GM12892 (cell line): Measurements from ENCODE around the genes SAFB and NRTN.

DNA sequence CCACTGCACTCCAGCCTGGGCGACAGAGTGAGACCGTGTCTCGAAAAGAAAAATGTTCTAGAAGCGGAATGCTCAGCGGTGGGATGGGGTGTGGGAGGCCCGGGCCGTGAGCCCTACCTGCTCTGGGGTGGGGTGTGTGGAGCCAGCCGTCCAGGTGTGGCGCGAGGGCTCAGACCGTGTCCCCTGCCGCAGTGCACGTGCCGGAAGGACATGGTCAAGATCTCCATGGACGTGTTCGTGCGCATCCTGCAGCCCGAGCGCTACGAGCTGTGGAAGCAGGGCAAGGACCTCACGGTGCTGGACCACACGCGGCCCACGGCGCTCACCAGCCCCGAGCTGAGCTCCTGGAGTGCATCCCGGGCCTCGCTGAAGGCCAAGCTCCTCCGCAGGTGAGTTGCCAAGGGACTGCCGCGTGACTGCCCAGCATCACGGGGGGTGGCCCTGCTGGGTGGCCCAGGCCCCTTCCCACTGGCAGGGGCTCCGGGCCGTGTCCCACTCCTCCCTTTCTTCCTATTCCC is 141.6 kb downstream of the KDM4B start:
- RRBS, result no CpG with 5 or more reads among the region's 34 CpGs

DNA sequence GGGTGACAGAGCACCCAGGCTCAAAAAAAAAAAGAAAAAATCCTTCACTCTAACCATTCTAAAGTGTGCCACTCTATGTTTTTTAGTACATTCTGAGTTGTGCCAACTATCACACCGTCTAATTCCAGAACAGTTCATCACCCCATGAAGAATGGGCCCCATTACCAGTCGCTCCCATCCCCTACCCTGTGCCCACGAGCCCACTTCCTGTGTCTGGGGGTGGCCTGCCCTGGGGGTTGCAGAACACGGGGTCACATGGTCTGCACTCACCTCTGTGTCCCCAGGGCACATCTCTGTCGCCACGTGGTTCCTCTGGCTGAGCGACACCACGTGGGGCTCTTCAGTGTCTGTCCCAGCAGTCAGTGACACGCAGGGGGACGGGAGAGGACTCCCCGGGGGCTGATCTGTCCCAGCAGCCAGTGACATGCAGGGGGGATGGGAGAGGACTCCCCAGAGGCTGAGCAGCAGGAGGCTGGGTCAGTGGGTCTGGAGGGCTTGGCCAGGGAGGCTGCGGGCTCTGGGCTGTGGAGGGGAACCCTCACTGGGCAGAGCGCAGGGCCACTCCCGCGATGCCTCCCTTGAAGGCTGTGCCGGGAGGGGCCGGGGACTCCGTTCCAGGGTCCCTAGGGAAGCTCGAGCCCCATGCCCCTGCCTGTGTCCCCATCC is 174.5 kb downstream of the KDM4B start:
- RRBS, result no CpG with 5 or more reads among the region's 19 CpGs

- RRBS, result no CpG with 5 or more reads among the region's 17 CpGs
These were observed 183.4 kb downstream of the KDM4B start for GRCh38 chr19:5152181-5152929.

DNA sequence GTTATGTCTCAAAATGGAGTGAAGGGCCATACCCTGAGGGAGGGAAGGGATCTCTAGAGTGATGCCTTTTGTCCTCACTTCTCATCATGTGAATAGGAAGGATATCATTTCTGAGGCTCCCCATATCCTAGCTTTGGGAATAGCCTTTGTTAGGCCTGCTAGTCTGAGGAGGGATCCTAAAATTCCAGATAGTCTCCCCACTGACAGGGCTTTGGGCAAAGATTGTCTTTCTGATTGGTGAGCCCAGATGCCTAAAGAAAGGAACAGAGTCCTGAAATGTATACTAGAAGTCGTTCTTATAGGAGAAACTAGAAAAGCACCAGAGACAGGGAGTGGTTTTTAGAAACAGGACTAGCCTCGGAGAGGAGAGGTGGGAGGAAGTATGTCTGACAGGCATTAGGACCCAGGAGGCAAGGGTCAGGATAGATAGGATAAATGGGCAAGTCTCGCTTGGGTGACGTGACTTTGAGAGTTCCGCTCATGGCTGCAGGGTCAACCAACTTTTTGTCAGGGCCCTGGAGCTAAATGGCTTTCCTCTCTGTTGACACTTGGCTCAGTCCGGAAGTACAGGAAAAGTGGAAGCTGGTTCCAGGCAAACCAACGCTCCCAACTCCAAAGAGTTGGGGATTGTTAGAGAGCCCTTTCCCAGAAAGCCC is 175.9 kb downstream of the PTPRS start:
- RRBS, result no CpG with 5 or more reads among the region's 7 CpGs

- RRBS, result no CpG with 5 or more reads among the region's 5 CpGs
These were observed 152.7 kb downstream of the PTPRS start for GRCh38 chr19:5188023-5188249.

DNA sequence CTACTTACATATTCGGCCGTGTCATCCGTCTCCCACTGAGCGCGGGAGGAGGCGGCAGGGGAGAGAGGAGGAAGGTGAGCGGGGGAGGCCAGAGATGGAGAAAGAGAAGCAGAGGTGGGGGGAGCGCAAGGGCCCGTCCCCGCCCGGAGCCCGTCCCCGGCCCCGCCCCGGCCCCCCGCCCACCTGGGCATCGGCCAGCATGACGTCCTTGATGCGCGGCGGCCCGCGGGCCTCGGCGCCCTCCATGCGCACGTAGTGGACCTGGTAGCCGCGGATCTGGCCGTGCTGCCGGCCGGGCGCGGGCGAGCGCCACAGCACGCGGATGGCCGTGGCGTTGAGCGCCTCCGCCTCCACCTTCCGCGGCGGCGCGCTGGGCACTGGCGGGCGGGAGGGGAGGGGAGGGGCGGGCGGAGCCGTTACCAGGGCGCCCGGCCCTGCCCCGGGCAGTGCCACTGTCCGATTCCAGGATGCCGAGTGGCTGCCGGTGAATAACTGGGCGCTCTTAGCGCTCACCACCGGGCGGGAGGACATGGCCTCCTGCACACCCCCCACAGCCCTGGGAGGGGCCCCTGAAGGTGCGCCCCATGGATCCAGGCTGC is 111.2 kb downstream of the PTPRS start:
- RRBS, result 0% methylated on average over 3 of the region's 63 CpGs

- RRBS, result 92% methylated on average over 10 of the region's 55 CpGs
These were observed 96.8 kb downstream of the PTPRS start for GRCh38 chr19:5243722-5244363.

DNA sequence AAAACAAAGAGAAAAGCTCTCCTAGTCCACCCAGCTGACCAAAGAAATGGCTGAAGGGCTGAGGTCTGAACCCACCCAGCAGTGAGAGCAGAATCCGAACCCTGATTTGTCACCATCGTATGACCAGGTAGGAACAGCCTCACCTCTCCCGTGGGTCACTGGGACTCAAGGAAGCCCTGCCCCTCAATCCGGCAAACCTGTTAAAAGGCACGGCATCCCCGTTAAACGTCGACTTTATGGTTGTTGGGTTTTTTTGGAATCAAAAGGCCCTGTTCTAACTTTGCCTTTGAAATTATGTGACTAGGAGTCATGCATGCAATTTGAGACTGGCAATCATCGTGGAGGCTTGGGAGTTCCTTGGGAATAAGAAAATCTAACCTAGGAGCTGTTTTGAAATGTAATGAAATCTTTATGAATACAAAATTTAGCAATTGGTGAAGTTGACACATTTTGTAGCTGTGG is 39.5 kb downstream of the SAFB2 start:
- RRBS, result no CpG with 5 or more reads among the region's 9 CpGs

- RRBS, result no CpG with 5 or more reads among the region's 12 CpGs
These were observed 9.1 kb downstream of the SAFB2 start for GRCh38 chr19:5613376-5613953.

- RRBS, result under 1% methylated on average over 37 of the region's 116 CpGs
These were observed at the start of gene SAFB for GRCh38 chr19:5622487-5623424. SAFB (plus strand) TSS chr19:5623083.

DNA sequence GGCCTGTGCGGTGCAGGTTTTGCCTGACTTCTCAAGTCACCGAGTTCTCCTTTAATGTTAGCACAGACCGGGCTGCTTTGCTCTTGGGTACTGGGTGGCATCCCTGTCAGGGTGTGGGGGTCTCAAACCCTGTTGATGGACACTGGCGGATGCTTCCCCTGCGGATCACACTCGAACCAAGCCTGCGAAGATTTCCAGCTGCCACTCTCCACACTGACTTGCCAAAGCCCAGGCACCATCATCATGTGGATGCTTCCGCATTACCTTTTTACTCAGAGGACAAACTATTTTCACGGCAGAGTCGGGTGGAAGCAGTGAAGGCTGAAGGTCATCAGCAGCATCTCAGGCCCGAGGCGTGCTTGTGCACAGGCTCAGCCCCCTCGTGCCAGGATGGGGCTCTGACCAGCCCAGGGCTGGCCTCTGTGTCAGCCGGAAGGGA is 11.3 kb downstream of the MICOS13 start:
- RRBS, result no CpG with 5 or more reads among the region's 14 CpGs

DNA sequence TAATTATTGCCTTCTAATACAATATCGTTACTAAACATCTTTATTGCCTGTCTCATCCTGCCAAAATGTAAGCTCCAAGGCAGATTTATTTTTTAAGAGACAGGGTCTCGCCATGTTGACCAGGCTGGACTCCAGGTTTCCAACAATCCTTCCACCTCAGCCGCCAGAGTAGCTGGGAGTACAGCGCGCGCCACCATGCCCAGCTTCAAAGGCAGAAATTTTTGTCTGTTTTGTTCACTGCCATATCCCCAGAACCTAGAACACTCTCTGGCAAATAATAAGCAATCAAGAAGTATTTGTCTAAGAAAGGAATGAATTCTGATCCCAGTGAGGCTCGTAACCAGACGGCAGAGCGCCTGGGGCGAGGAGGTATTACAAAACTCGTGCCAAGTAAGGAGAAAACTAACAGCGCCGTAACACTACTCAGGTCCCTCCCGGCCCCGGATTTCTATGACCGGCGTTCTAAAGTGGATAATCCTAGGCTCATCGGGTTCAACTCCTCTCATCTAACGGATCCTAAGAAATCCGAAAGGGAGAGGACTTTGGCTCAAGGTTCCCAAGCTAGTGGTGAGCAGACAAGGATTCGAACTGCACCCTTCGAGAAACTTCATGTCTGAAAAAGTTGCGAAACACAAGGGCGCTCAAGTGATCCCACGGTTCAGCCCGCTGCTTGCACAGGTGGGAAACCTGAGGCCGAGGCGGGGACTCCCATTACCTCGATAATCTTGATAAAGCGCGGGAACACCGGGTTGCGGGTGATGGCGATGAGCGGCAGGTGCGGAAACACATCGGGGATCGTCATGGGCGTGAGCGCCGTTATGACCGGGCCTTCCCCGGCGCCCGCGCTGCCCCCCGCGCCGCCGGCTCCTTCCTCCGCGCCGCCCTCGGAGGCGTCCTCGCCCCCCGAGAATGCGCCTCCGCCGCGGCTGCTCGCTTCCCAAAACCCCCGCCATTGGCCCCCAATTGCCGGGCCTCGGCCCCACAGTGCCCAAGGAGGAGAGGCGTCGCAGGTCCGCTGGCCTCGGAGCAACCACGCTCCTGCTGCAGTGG is 632 bp downstream of the LONP1 start:
- RRBS, result 1% methylated on average over 11 of the region's 70 CpGs

DNA sequence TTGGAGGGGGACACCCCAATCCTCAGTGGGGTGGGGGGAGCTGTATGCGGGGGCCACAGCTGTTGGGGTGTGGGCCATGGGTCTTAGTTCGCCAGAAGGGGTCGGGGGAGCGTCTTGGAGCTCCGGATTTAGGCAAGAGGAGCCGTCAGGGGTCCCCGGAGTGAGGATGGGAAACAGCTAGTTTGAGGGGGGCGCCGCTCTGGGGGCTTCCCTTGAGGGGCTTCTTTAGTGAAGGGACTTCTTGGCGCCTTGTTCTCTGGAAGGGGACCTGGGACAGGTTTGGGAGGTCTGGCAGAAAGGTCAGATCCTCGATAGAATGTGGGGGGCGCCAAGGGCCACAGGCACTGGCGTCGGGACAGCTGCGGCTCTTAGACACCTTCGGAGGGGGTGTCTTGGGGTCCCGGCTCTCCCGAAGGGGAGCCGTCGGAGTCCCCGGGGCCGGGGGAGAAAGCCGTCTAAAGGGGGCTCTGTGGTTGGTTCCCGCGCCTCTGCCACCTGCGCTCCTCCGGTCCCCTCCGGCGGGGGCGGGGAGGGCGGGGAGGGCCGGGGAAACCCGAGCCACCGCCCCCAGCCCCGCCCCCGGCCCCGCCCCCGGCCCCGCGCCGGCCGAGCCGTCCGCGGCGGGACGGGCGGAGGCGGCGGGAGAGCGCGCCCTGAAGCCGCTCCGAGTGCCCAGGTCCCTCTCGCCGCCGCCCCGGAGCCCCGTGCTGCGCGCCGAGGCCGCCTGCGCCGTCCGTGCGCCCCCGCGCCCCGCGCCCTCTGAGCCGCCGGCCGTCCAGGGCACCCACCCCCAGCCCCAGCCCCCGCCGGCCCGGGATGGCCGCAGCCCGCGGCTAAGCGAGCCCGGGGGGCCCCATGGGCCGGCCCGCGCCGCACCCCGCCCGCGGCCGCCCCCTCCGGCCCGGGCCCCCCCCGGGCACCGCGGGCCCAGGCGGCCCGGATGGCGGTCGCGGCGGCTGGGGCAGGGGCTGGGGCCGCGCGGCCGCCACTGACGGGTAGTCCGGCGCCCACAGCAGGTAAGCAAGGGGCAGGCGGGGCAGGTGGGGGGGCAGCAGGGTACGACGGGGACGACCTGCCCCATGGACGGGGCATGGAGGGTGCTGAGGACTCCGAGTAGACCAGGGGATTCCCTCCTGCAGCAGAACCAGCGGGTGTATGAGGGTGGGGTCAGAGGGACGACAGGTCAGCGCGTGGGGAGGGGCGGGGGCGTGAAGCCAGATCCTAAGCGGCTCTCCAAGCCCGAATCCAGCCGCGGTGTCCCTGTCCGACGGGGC is at the start of gene NRTN:
Gene NRTN (plus strand): TSS at position 632 of the 1,274 bp plus-strand sequence.
- RRBS, result 4% methylated on average over 34 of the region's 126 CpGs

GRCh38 chr19:5805818-5806491 is 1.1 kb downstream of the NRTN start:
- RRBS, result 38% methylated on average over 1 of the region's 29 CpGs

- RRBS, result 3% methylated on average over 2 of the region's 35 CpGs
These were observed 11.4 kb downstream of the NDUFA11 start for GRCh38 chr19:5892107-5892707.

- RRBS, result 71% methylated on average over 3 of the region's 40 CpGs
These were observed 8.6 kb downstream of the NDUFA11 start for GRCh38 chr19:5894636-5895668.

- RRBS, result 2% methylated on average over 11 of the region's 46 CpGs
These were observed 420 bp downstream of the RANBP3 start for GRCh38 chr19:5977486-5977953.

- RRBS, result no CpG with 5 or more reads among the region's 10 CpGs
These were observed 45.8 kb downstream of the RFX2 start for GRCh38 chr19:6064202-6065141.

DNA sequence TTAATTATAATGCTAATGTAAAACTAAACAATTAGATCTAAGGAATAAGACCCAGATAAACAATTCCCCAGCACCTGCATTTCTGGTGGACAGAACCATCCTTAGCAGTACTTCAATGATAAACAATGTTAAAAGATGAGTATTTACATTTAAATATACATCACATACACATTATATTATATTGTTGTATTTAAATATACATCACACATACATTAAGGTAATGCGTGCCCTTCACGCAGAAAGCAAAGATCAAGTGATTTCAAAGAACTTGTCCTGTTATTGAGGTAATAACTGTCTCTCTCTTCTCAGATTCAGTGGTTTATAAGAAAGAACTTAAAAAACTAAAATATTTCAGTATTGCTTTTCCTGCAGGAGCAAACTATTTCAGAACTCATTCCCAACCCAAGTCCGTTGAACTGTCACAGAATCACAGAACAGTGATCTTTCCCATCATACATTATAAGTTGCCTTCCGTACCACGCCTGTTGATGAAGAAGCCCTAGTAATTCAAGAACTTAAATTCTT is 2.5 kb downstream of the RFX2 start:
- RRBS, result no CpG with 5 or more reads among the region's 5 CpGs

DNA sequence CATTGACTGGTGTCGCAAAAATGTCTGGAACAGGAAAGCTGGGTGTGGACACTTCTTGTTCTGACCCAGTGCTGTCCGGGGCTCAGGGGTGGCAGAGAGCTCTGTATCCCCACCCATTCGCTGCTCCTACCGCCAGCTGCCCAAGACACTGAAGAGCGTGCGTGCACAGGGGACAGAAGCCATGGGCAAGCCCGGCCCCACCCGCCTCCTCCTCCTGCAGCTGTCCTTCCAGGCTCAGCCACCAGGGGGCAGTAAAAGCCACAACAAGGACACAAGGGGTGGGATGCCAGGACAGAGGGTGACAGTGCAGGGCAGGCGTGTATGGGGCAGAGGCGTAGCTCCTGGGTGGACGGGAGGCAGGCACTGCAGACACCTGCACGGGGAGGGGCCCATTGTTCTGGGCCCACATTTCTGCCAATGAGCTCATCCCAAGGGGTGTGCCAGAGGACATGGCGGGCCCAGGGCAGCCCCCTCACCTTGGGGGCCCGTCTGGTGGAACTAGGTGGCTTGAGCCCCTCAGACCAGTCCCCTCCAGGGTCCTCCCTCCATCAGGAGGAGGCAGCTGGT is 61.3 kb downstream of the MLLT1 start:
- RRBS, result no CpG with 5 or more reads among the region's 14 CpGs